ENCODE results near the gene KIDINS220.

GRCh38 chr2:8684927-8685527 lies 3.2 kb downstream of the ID2 start:
- RRBS, result 3% methylated on average over 12 of the region's 61 CpGs

DNA sequence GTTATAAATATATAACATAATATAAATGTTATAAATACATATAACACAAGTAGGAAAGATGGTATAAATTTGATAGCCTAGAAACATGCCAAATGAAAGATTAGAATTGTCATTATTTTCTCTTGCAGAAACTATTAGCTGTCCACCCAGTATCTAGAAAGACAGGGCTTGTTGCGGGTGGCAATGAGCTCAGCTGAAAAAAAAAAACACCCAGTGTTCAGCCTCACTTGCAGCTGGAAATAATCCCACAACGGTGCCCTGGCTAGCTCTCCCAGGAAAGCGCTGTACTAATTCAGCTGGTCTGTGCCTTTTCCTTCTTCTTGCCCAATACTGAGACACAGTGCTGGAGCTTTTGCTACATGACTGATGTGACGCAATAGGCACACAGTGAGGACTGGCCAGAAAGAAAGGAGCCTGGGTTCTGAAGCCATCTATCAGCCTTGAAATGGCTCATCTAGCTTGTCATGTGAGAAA lies 16.2 kb downstream of the KIDINS220 start:
- RRBS, result no CpG with 5 or more reads among the region's 4 CpGs

DNA sequence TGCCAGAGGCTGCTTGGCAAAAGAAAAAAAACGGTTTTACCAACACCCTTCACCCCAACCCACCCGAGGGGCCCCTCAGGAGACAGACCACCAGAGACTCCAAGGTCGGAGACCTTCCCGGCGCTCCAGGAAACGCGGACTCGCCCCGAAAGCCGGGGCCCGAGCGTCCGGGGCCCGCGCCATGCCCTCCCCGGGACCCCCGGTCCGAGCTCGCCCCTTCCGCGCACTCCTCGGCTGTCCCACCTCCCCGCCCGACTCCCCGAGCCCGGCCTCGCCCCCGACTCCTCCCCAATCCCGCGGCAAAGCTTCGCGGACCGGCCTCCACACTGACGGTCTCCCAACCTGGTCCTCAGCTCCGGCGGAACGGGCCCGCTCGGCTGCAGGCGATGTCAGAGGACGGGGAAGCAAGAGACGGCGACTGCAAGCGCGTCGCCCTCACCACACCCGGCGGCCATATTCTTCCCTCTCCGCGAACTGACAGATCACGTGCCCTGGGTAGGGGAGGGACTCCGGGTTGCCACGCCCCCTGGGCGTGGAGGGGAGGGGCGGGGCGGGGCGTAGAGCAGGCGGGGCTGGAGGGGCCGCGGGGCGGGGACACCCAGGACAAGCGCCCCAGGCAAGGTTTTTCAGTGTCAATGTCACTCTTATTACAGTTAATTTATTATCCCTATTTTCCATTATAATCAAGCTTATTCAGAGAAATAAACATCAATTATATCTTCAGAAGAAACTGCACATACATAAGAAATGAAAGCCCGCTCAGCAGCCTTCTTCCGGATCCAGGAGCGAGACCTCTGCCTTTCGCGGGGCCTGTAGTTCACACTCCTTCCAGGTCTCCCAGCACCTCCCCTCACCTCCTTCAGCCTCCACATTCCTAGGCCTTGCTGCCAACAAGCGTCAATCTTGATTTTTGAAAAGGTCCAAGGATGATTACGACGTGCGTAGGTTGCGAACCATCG lies at the start of gene KIDINS220:
KIDINS220 (minus strand) TSS at position 476 of the 959 bp plus-strand sequence.
- RRBS, result 2% methylated on average over 35 of the region's 73 CpGs

DNA sequence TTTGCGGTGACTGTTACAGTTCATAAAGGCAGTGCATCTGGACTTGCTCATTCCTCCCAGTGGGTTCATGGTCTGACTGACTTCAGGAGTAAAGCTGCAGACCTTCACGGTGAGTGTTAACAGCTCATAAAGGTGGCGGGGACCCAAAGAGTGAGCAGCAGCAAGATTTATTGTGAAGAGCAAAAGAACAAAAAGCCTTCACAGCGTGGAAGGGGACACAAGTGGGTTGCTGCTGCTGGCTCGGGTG lies 65.2 kb upstream of the KIDINS220 start:
- RRBS, result no CpG with 5 or more reads among the region's 5 CpGs

DNA sequence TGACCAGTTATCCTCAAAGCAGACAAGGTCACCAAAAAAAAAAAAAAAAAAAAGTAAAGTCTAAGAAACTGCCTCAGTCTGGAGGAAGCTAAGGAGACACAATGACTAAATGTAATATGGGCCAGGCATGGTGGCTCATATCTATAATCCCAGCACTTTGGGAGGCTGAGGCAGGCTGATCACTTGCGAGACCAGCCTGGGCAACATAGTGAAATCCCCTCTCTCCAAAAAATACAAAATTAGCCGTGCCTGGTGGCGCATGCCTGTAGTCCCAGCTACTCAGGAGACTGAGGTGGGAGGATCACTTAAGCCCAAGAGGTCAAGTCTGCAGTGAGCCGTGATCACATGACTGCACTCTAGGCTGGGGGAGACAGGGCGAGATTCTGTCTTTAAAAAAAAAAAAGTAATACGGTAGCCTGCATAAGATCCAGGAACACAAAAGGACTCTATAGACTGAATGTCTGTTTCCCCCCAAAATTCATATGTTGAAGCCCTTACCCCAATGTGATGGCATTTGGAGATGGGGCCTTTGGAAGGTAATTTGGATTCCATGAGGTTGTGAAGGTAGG lies 17.2 kb downstream of the MBOAT2 start:
- RRBS, result no CpG with 5 or more reads among the region's 6 CpGs

- RRBS, result 2% methylated on average over 26 of the region's 46 CpGs
Observed at GRCh38 chr2:9002570-9003358, 720 bp downstream of the MBOAT2 start.

- RRBS, result 3% methylated on average over 7 of the region's 28 CpGs
Observed at GRCh38 chr2:9004250-9004861, 872 bp upstream of the MBOAT2 start.

GRCh38 chr2:9102571-9103632 lies 99.4 kb upstream of the MBOAT2 start:
- RRBS, result no CpG with 5 or more reads among the region's 28 CpGs

DNA sequence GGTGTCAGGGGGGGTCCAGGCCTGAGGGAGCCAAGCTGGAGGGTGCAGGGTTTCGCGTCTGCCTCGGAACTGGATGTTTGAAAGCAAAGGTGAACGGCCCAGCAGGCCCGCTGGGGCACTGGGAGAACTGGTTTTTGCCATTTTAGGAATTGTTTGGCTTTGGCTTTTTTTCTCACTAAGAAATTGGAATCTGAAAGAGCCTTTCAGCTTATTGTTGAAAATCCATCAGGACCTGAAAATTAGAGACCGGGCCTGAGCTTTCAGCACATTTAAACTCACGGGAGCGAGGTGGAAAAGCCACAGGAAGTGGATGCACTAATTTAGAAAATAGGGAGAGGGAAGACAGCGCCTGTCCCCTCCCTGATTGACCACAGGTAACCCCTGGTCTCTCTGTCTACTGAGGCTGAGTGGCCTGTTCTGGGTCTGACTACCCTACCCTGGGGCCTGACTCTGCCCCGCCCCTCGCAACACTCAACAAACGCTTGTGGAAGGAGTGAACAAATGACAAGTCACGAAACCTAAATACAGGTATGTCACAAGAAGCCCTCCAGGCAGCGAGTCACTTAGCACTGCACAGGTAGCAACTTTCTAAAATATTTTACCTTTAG lies 100.3 kb upstream of the MBOAT2 start:
- RRBS, result no CpG with 5 or more reads among the region's 14 CpGs

DNA sequence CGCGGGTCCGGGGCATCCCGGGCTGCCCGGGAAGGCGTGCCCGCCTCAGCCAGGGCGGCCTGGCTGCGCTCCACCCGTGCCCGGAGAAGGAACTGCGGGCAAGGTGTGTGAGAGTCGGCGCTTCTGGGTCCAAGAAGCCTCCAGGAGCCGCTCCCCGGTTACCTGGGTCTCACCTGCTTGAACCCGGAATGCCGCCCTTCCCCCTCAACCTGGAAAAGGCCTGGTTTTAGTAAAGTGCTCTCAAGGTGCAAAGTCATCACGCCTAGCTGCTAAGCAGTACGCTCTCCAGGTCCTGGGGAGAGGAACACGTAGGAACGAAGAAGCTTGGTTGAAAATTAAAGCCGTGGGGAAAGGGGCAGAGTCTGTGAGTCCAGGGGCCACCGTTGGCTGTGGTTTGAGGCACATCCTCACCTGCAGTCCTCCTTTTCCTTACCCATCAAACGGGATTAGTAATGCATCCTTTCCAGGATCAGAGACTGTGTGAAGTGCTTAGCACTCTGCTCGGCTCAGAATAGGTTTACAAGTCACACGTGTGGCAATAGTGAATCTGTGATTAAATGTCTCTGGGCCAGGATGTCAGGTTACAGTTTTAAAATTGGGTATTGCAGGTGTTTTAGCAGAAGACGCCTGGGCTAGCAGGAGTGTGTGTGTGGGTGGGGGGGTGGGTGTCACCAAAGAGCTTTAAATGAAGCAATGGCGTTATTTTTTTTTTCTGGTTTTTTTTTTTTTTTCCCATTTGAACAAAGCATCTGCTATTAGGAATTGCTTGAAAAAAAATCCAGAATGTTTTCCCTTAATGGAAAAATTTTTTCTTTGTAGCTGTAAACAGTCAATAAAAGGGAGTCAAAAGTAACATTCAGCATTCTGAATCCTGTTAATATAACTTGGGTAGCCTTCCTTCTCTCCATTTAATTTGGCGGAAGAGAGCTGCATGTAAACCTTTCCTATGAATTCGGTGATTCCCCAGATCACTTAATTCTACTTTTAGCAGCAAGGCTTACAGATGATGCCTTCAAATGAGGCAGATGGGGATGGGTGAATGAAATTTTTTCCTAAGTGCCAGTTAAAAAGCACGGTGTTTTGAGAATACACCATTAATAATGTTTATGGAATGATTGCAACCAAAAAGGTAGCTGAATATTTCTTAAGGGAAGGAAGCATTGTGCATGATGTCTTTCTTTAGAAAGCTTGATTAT lies 1.5 kb downstream of the ASAP2 start:
- RRBS, result 2% methylated on average over 14 of the region's 32 CpGs

DNA sequence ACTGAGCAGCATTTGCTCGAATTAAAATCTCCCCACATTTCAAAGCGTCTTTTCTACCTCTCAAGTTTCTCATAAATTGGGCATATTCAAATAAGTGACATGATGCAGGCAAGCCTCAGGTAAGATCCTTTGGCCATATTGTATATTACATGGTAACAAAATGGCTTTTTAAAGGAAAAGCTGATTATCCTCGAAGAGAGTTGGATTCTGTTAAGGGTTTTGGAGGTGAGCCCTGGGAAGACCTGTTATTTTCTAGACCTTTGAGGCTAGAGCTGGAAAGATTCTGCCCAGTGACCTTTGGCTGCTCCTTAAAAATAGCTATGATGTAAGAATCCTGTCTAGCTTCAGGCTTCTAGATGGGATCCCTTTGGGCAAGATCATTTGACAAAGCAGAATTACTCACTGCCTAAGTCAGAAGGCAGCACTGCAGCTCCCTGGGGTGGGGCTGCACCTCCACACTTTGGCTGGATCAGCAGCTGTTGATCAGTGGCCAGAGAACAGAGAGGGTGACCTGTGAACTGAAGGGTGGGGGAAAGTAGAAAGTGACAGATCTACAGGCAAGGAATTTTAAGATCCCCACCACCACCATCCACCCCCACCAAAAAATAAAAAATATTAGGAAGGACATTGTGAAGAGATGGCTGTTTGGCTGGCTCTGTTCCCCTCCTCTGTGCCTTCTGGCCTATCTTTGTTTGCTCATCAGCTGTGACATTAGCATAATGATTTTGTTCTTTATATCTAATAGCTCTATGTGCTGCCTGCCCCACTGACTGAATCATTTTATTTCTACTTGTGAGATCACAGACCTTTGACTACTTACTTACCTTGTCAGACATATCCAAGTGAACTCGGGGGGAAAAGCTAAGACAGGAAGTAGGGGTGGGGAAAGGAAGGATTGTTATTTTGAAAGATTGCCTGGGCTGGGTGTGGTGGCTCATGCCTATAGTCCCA lies 103.9 kb downstream of the ASAP2 start:
- RRBS, result no CpG with 5 or more reads among the region's 4 CpGs

GRCh38 chr2:9315288-9315981 lies 107.9 kb downstream of the ITGB1BP1 start:
- RRBS, result no CpG with 5 or more reads among the region's 18 CpGs

DNA sequence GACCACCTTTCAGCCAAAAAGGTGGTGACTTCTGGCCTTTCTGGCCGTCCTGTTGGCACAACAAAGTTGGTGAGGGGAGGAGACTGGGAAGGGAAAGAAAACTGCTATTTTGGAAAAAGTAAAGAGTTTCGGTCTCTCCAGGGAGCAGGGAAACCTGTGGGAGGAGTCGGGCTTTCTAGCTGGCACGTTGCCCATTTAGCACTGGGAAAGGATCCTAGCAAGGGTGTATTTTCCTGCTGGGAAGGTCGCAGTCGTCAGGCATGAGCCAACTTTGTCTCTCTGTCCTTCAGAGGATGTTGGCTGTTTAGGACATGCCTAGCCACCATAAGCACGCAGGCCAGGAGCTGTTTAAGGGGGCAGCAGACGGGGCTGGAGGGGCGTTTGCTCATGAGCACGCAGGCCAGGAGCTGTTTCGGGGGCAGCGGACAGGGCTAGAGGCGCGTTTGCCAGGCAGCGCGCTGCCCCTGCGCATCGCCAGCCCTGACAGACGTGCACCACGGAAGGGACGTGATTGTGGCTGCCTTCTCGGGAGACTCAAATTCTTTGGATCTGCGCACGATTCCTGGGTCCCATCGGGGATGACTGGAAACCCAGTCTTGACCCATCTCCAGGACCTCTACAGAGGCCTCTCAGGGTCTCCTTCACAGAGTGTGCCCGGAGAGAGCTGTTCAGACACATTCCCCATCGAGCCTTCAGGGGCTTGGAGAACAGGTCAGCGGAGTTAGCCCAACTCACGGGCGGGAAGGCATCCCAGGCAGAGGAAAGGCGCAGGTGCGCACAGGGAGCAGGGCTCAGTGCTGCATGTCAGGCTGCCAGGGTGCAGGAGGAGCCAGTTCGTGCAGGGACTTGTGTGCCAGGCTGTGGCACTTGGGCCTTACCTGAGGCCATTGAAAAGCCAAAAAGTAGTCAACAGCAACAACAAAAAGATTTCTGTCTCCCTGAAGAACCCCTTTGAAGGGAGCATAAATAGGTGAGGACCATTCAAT lies 104.3 kb downstream of the ITGB1BP1 start:
- RRBS, result no CpG with 5 or more reads among the region's 33 CpGs

GRCh38 chr2:9328457-9329245 lies 94.7 kb downstream of the ITGB1BP1 start:
- RRBS, result 92% methylated on average over 3 of the region's 11 CpGs

DNA sequence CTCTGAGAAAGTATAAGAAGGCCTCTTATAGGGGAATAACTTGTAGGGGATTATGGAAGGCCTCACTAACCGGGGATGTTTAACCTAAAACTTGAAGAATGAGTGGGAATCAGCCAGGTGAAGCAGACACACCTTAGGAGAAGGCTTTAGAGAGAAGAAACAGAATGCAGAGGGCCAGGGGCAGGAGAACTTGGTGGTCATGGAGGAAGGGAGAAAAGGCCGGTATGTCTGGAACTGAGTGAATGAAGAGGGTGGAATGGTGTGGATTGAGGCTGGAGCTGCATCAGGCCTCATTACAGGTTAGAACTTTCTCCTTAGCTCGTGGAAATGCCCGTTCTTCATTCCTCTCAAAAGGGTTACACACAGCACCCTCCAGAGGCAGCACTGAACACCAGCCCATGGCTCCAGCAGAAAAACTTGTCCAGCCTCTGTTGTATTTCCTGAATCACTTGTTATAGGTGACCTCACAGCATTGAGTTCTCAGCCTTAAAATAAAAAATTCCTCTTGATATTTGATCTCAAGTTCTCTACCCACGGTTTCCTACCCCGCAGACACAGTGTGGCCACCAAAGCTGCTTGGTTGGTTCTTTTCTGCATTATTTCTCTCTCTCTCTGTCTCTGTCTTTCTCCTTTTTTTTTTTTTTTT lies 89.8 kb downstream of the ITGB1BP1 start:
- RRBS, result no CpG with 5 or more reads among the region's 6 CpGs

DNA sequence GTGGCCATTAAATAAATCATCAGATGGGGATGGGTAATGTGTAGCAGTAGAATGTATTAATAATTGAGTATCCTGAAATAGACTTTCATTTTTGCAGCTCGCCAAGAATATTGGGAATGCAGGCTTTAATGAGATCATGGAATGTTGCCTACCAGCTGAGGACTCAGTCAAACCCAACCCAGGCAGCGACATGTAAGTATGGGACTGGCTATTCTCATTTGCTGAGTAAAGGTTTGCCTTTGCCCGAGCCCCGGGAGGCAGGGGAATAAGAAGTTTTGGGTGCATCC lies 55.1 kb downstream of the ITGB1BP1 start:
- RRBS, result no CpG with 5 or more reads among the region's 4 CpGs

DNA sequence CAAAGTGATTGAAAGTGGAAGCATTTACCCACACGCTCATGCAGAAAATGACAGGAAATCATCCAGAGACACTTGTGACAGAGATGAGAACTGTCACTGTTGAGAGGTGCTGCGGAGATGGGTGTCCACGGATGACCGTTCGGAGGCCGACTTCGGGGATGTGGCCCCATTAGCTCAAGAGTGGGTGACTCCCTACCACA lies 81.4 kb upstream of the YWHAQ start:
- RRBS, result no CpG with 5 or more reads among the region's 7 CpGs

- RRBS, result no CpG with 5 or more reads among the region's 20 CpGs
Observed at GRCh38 chr2:9752440-9753164, 90.7 kb upstream of the TAF1B start.

DNA sequence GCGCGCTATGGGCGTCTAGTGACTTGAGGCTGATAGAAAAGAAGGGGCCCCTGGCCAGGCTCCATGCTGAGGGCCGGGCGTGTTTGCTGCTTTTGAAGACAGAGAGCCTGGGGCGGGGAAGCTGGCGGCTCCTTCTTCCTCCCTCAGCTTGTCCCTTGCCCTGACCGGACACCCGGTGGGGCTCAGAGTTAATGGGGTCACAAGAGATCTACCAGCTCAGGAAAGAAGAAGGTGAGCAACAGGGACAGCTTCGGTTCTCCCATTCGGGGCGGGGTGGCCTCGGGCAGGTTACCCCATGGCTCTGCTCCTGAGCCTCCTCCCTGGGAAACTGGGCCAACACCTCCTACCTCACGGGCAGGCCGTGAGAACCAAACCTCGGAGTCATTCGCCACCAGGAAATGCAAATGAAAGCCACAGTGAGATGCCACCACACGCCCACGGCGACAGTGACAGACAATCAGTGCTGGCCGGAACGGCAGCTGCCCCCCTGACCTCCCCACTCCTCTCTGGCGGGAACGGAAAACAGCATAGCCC lies 89.2 kb upstream of the TAF1B start:
- RRBS, result no CpG with 5 or more reads among the region's 24 CpGs

DNA sequence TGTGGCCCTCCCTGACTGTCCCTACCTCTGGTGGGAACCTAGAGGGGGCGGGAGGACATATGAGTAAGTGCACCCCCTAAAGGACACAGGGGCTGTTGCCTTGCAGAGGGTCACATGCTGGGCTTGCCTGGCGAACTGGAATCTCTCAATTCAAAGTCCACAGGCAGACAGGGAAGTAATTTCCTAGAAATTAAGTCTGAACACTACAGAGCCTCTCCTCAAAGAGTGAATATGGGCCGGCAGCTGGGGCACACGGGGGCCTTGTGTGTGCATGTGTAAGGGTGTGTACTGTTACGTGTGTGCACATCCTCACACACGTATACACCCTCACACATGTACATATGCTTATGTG lies 77.6 kb upstream of the TAF1B start:
- RRBS, result no CpG with 5 or more reads among the region's 6 CpGs